Thyroid gland (tissue), 7 donors: ENCODE measurements around the genes PINLYP and ZNF45.

GRCh38 chr19:43463421-43464045 lies 1.9 kb downstream of the LYPD3 start:
- PRO-cap, 2 experiments: peak in 2 of 2 experiments; most common plus-strand start chr19:43463593 (in 1); most common minus-strand start chr19:43463747 (in 1)
- RAMPAGE, long total RNA, 5 experiments: no peak in any of the 5 experiments

GRCh38 chr19:43486671-43486959 lies 17.9 kb downstream of the PHLDB3 start:
- PRO-cap, 2 experiments: no peak in any of the 2 experiments
- RAMPAGE, long total RNA, 5 experiments: no peak in any of the 5 experiments

GRCh38 chr19:43504036-43504236 lies 610 bp downstream of the PHLDB3 start:
- PRO-cap, 2 experiments: peak in 2 of 2 experiments; most common minus-strand start chr19:43504118 (in 1)
- RAMPAGE, long total RNA, 5 experiments: start-site peak on the minus strand in 4 of 5 experiments, at chr19:43504116-43504151 at its widest, 25 to 206 reads per replicate

- PRO-cap, 2 experiments: peak in 2 of 2 experiments; most common plus-strand start chr19:43575827 (in 2); most common minus-strand start chr19:43575563 (in 2)
- RAMPAGE, long total RNA, 5 experiments: start-site peak on the minus strand in 3 of 5 experiments, at chr19:43575524-43575578 at its widest, 44 to 92 reads per replicate
Measured at GRCh38 chr19:43575370-43576450, at the start of gene PINLYP. PINLYP (plus strand) TSS chr19:43575801.

GRCh38 chr19:43620160-43620537 lies 720 bp upstream of the ZNF428 start:
- PRO-cap, 2 experiments: no peak in any of the 2 experiments
- RAMPAGE, long total RNA, 5 experiments: no peak in any of the 5 experiments

DNA sequence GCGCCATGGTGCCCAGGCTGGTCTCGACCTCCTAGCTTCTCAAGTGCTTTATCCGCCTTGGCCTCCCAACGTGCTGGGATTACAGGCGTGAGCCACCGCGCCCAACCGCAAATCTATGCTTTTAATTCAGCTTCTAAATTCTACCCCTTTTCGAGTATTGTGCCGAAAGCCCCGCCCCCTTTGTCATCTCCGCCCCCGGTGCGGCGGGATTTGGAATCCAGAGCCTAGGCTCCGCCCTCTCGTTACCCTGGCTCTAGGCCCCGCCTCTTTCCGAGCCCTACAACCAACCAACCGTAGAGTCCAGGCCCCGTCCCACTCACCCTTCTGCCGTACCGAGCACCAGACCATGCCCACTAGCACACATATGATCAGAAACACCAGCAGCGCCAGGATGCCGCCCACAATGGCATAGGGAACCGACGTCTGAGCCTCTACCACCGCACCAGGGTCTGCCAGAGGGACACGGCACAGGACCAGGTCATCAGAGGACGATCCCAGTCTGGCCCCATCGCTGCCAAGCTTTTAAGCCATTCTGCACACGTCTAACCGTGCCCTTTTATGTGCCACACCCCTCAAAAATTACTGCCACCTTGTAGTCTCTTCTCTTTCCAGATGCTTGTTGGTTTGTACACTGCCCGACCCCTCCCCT lies 4.5 kb upstream of the ZNF428 start:
- PRO-cap, 2 experiments: no peak in any of the 2 experiments
- RAMPAGE, long total RNA, 5 experiments: no peak in any of the 5 experiments

GRCh38 chr19:43636096-43636843 lies 3.4 kb downstream of the CADM4 start:
- PRO-cap, 2 experiments: peak in 1 of 2 experiments; most common minus-strand start chr19:43636166 (in 1)
- RAMPAGE, long total RNA, 5 experiments: no peak in any of the 5 experiments

DNA sequence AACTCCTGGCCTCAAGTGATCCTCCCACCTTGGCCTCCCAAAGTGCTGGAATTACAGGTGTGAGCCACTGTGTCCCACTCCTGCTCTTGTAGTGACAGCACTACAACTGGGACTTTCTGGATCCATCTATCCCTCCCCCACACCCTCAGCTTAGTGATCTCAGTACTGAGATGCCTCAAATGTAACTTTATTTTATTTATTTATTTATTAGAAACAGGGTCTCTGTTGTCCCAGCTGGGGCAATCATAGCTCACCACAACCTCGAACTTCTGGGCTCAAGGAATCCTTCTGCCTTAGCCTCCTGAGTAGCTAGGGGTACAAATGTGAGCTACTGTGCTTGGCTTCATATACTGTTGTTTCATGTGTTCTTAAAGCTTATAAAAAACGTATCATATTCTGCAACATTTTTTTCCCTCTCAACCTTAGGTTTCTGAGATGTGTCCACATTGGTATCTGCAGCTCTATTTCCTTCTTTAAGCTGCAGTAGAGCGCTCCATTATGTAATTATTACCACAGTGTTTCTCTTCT lies 4.0 kb downstream of the PLAUR start:
- PRO-cap, 2 experiments: no peak in any of the 2 experiments
- RAMPAGE, long total RNA, 5 experiments: no peak in any of the 5 experiments

DNA sequence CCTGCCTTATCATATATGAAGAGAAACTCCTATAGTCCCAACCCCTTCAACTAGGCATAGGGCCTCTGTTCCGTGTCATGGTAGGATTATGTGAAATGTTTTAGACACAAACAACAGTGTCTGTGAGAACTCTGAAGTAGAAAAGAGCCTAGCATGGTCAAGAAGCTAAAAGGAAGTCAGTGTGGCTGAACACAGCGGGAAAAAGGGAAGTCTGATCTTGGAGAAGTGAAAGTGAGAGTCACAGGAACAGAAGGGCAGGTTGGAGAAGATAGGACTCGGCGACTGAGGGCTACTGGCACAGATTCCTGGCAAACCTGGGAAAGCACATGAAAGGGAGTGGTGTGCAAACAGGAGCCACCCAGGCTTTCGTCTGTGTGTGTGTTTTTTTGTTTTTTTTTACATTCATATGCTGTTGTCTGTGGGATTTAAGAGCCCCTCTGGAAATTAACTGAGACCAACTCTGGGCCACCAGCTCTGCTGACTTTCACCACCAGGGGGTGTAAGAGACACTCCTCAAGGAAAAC lies 9.7 kb downstream of the SMG9 start:
- PRO-cap, 2 experiments: no peak in any of the 2 experiments
- RAMPAGE, long total RNA, 5 experiments: no peak in any of the 5 experiments

GRCh38 chr19:43756509-43757098 lies 1.8 kb upstream of the SMG9 start:
- PRO-cap, 2 experiments: no peak in any of the 2 experiments
- RAMPAGE, long total RNA, 5 experiments: no peak in any of the 5 experiments

DNA sequence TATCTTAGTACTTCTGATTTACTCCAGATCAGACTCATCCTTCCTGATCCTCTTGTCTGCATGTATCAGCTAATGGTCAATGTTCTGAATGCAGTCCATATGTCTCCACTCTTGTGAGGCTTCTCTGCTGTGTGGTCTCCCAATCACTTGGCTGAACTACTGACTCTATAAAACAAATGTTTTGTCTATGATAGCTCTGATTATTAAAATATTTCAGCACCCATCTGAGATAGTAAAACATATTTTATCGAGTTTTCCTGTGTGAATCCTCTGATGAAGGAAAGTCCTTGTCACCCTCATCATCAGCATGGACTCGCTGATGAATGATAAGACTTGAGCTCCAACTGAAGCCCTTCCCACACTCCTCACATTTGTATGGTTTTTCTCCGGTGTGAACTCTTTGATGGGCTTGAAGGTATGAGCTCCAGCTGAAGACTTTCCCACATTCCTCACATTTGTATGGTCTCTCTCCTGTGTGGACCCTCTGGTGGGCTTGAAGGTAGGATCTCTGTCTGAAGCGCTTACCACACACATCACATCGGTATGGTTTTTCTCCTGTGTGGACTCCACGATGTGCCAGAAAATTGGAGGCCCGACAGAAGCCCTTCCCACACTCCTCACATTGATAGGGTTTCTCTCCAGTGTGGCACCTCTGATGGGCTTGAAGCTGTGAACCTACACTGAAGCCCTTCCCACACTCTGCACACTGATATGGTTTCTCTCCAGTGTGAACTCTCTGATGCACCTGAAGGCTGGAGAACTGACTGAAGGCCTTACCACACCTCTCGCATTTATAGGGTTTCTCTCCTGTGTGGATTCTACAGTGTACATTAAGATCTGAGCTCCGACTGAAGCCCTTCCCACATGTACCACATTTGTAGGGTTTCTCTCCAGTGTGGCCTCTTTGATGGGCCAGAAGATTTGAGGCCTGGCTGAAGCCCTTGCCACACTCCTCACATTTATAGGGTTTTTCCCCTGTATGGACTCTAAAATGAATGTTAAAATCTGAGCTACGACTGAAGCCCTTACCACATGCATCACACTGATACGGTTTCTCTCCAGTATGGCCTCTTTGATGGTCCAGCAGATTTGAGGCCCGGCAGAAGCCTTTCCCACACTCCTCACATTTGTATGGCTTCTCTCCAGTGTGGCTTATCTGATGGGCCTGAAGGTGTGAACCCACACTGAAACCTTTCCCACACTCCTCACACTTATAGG lies 21.5 kb downstream of the ZNF45 start:
- PRO-cap, 2 experiments: no peak in any of the 2 experiments
- RAMPAGE, long total RNA, 5 experiments: no peak in any of the 5 experiments

DNA sequence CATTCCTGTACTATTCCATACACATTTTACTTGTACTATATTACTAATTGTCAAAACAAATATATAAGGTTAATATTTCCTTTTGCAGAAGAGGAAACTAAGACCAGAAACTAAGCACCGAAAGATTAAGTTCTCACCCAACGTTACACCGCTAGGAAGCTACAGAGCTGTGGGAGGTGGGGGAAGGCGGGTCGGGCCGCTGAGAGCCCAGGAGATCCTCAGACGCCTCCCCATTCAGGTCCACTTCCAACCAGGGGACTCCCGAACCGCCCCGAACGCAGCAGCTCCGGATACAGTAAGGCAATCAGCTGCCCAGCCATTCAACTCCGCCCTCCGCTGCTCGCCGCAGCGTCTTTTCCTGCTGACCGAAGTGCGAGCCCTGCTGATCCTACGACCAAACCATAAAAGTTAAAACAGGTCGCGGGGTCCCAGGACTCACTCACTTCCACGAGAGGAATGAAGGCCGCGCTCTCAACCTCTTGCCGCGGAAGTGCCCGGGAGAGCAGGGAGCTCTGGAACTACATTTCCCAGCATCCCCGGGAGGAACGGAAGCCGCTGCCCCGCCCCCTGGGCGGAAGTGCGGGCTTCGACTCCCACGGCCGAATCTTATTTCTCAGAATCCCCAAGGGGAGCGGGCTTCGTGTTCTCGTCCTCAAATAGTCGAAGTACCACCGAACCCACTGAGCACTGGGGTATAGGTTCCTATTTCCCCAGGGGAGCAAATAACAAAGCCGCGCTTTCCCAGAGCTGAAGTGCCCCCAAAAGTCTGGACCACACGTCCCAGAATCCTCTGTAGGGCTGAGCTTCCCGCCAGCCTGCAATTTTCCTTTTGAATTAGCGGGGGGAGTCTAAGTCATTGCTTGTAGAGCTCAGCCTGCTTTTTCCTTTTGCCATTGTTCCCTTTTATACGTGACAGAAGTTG lies at the start of gene ZNF45:
Gene ZNF45 (minus strand): TSS at position 496 of the 922 bp plus-strand sequence.
- PRO-cap, 2 experiments: peak in 2 of 2 experiments; most common plus-strand start position 243 of the sequence (in 2); most common minus-strand start position 483 of the sequence (in 2)
- RAMPAGE, long total RNA, 5 experiments: start-site peak on the minus strand in 2 of 5 experiments, centred at positions 464 to 501 of the sequence, 29 to 60 reads per replicate

GRCh38 chr19:44032780-44033150 lies 7.6 kb downstream of the ZNF222 start:
- PRO-cap, 2 experiments: no peak in any of the 2 experiments
- RAMPAGE, long total RNA, 5 experiments: no peak in any of the 5 experiments

- PRO-cap, 2 experiments: no peak in any of the 2 experiments
- RAMPAGE, long total RNA, 5 experiments: no peak in any of the 5 experiments
Measured at GRCh38 chr19:44592094-44592841, 21.1 kb upstream of the IGSF23 start.

DNA sequence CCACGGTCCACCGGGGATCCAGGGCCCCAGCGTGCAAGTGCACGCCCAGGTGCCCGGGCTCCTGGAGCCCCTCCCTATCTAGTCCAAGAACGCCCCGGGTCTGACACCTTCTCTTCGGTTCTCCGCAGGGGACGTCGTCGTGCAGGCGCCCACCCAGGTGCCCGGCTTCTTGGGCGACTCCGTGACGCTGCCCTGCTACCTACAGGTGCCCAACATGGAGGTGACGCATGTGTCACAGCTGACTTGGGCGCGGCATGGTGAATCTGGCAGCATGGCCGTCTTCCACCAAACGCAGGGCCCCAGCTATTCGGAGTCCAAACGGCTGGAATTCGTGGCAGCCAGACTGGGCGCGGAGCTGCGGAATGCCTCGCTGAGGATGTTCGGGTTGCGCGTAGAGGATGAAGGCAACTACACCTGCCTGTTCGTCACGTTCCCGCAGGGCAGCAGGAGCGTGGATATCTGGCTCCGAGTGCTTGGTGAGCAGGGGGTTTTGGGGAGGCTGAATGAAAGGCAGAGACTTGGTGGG lies 3.4 kb downstream of the PVR start:
- PRO-cap, 2 experiments: no peak in any of the 2 experiments
- RAMPAGE, long total RNA, 5 experiments: no peak in any of the 5 experiments

DNA sequence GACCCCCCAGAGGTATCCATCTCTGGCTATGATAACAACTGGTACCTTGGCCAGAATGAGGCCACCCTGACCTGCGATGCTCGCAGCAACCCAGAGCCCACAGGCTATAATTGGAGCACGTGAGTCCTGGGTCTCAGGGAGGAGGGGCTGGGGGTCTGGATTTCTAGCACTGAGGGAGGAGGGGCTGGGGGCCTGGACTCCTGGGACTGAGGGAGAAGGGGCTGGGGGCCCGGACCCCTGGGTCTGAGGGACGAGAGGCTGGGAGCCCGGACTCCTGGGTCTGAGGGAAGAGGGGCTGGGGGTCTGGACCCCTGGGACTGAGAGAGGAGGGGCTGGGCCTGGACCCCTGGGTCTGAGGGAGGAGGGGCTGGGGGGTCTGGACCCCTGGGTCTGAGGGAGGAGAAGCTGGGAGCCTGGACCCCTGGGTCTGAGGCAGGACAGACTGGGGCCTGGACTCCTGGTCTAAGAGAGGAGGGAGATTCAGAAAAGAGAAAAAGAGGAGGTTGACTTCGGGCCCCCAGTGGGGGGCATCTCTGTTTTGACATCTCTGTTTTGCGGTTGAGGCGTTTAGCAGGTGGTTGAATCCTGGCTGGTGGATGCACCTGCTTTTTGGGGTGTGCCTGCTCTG lies 10.3 kb downstream of the PVR start:
- PRO-cap, 2 experiments: no peak in any of the 2 experiments
- RAMPAGE, long total RNA, 5 experiments: no peak in any of the 5 experiments

- PRO-cap, 2 experiments: no peak in any of the 2 experiments
- RAMPAGE, long total RNA, 5 experiments: no peak in any of the 5 experiments
Measured at GRCh38 chr19:44666707-44667385, 4.4 kb upstream of the CEACAM19 start.

DNA sequence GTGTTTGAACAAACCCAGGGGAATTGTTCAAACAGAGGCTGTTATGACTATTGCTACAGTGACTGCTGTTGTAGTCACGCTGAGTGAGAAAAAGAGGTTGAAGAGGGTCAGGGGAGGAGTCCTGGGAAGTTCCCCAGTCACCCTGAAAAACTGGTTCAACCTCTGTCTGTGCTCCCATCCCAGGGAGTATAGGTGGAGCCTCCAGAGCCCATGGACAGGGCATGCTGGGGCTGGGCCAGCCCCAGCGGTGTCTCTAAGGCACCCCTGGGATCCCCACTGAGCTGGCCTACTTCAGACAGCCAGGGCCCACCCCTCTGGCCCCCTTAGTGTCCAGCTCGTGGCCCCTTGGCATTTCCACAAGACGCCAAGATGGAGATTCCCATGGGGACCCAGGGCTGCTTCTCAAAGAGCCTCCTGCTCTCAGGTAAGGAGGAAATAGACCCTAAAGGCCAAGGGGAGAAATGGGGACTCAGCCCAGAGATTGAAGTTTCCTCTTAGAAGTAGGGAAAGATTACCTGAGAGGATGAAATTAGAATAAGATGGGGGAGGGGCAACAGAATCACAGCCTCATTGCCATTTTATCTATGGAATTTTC lies 378 bp downstream of the CEACAM19 start:
- PRO-cap, 2 experiments: no peak in any of the 2 experiments
- RAMPAGE, long total RNA, 5 experiments: no peak in any of the 5 experiments

DNA sequence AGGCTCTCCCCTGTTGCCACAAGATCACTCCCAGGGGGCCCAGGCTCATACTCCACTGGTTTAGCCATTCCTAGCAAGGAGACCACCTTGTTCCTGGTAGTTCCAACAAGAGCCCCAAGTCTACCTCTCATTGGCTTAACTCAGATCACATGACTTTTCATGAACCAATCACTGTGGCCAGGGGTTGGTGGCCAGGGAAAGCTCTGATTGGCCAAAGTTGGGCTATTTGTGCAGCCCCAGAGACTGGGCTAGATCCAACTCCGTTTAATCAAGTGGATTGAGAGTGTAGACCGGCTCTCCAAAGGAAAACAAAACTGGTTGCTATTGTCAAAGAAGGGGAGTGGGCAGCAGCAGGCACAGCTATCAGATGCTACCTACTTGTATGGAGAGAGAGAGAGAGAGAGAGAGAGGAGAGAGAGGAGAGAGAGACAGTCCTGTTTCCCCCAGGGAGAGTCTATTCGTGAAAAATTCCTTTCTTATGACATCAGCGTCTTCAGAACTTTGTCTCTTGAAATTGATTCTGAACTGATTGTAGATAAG lies 5.8 kb downstream of the CEACAM19 start:
- PRO-cap, 2 experiments: no peak in any of the 2 experiments
- RAMPAGE, long total RNA, 5 experiments: no peak in any of the 5 experiments

DNA sequence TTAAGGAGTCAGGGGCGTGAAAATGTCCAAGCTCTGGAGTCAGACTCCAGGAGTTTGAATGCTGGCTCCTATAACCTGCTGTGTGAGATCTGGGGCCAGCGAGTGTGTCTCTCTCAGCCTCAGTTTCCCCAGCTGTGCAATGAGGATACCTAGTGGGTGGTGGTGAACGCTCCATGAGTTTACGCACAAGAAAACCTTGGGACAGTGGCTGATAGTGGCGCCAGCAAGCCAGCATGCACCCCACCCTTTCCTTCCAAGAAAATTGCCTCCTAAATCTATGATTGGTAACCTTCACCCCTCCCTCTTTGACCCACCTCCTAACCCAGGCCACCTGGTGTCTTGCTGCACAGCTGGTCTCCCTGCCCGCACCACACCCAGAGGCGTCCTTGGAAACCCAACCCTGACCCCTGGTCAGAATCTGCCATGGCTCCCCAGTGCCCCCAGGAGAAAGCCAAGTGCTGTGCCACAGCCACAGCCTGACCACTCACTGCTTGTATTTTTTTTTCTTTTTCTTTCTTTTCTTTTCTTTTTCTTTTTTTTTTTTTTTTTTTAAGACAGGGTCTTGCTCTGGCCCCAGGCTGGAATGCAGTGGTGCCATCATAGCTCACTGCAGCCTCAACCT lies 22.8 kb upstream of the BCL3 start:
- PRO-cap, 2 experiments: no peak in any of the 2 experiments
- RAMPAGE, long total RNA, 5 experiments: no peak in any of the 5 experiments